Measurements from ENCODE around the gene SEMA3C.

DNA sequence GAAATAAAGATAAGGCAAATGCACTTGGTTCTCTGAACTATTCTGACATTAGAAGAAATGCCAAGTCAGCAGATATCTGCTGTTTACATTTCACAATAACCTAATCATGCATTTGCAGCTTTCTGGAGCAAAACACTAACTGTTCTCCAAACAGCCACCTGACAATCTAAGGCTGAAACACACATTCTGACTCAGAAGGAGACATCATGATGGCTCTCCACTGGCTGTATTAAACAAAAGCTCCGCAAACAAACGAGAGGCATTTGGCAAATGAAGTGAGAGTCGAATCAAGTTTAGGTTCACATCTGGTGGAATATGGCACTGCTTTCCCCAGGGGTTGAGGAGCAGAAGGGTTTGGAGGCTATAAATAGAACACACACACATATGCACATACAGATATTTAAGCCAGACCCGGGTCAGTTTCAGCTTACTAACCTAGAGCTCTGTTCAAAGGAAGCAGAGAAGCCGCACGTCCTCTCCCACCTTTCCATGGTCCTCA lies 683.0 kb downstream of the MAGI2 start:
- RRBS: no CpG with 5 or more reads among the region's 6 CpGs
CAGE:
- cytosol, long polyA plus RNA: no peak
- long polyA plus RNA: no peak
- nucleus, long polyA plus RNA: no peak

DNA sequence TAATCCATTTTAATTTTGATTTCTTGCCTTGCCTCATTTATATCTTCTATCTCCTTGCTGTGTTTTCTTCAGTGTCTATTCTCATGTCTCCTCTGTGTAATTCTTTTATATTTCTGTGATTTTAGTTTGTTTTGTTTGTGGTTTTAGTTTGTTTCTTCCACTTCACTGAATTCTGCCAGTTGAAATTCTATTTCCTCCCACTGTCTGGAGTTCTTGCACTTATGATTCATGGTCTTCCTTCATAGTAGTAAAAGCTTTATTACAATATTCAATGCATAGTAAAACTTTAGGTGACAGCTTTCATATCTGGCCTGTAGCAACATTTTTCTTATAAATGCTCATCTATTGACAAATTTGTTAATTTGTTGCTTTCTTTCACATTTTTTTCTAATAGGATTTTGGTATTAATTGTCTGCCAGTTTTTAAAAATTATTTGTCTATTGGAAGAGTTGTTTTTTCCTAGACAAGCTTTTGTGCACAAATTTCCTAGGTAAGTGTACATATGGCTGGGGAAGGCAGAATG lies 113.2 kb downstream of the MAGI2 start:
CAGE:
- cytosol, long polyA plus RNA: no peak
- long polyA plus RNA: no peak
- nucleus, long polyA plus RNA: start-site peak on the minus strand centred at position 121 of the sequence, 374 bp wide, 12 and 17 reads in 2 replicates

DNA sequence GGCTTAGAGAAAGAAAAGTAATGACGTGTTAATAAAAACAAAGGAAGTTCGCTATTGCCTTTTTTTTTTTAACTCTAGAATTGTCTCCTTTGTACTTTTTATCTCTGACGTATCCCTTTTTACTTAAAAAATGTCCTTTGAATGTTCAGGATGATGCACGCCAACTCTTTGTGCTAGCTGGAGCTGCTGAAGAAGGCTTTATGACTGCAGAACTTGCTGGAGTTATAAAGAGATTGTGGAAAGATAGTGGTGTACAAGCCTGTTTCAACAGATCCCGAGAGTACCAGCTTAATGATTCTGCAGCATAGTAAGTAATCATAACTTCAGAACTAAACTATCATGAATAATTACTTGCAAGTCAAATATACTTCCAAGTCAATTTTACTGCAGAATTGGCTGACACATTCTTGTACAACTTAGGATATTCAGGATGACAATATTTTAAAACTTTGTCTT lies 64.5 kb downstream of the GNAI1 start:
- RRBS: no CpG with 5 or more reads among the region's 5 CpGs
CAGE:
- cytosol, long polyA plus RNA: no peak
- long polyA plus RNA: no peak
- nucleus, long polyA plus RNA: no peak

DNA sequence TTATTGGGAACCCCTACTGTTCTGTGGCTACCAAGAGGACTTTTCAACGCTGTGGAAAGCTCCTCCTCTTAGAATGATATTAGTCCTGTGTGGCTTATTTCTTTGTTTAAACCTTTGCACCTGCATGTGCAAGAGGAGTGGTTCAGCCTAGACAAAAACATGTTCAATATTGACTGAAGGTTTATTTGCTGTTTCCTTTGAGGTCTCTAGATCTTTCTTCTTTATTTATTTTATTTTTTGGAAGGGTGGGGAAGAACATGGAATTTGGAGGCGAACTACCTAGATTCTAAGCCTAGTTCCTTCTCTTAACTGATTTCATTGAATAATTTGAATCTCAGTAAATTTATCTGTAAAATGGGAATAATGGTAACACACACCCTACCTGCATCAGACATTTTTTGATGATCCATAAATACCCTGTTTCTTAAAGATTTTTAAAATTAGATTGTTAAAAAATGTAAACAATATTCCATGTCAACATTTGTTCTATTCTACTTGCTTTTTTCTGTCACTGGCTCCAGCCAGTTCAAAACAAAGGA lies 118.0 kb downstream of the GNAT3 start:
- RRBS: no CpG with 5 or more reads among the region's 2 CpGs
CAGE:
- cytosol, long polyA plus RNA: no peak
- long polyA plus RNA: no peak
- nucleus, long polyA plus RNA: no peak

DNA sequence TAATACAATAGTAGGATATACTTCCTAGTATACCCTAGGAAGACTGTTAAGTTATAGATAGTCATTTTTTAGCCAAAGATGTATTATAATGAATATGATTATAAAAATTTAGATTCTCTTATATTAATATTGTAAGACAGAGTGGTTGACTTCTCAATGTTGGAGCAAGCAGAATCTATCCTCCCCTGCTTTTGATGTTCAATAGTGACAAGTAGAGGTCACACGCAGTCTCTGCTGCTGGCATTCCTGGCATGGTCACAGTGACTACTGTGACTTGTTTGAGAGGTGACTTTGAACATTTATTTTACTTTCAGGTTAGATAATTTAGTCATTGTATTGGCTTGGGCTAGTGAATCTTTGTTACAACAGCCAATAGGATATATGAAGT lies 13.7 kb upstream of the CD36 start:
- RRBS: no CpG with 5 or more reads among the region's 1 CpG
CAGE:
- cytosol, long polyA plus RNA: no peak
- long polyA plus RNA: no peak
- nucleus, long polyA plus RNA: no peak

DNA sequence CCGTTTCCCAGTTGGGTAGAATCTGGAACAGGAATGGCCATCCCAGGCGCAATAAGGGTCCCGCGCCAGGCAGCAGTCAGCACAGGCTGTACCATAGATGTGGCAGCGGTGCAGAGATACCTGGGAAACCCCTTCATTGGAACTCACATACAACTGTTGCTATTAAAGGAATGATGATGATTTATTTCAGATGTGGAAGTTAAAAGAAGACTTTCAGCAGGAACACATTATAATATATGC lies 119.8 kb downstream of the CD36 start:
- RRBS: no CpG with 5 or more reads among the region's 5 CpGs
CAGE:
- cytosol, long polyA plus RNA: no peak
- long polyA plus RNA: no peak
- nucleus, long polyA plus RNA: no peak

DNA sequence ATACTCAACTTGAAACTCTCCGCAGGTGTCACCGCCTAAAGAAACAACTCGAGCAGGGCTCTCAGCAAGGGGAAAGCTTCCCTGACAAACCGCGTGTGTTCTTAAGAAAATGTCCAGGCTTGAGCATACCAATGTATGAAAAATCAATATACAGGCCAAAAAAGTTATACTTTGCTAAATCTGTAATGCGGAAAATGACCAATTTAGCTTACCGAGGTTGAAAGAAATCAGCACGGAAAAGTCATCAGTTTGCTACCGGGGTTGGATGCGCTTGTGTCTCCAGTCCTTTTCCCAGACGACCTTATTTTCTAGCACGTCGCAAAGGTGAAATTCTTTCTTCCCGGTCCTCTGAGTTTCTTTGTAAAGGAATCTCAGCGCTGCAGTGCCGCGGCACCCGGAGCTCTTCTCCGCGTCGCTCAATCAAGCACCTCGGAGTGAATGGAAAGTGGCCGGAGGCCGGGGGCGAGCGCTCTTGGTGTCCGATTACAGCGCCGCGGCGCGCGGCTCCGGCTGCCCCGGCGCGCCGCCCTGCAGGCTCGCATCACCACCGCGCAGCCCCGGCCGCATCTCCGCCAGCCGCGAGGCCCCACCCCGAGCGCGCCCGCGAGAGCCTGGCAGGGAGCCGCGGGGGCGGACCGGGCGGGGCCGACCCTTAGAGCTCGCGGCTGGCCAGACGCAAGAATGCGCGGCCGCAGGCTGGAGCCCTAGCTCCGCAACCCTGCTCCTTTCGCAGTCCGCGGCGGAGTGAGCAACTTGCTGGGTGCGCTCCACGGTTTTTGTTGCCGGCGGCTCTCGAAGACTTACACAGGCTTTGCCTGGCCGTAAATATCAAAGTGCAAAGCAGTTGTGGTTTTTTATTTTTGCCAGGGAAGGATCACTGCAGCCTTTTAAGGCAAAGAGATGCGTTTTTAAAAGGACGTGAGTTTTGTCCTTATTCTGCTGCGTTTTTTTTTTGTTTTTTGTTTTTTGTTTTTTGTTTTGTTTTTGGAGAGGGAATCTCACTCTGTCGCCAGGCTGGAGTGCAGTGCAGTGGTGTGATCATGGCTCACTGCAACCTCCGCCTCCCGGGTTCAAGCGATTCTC lies at the start of gene SEMA3C:
TSS of gene SEMA3C (minus strand) at position 436 of the 1,083 bp plus-strand sequence.
- RRBS: 1% methylated on average over 42 of the region's 81 CpGs
CAGE:
- cytosol, long polyA plus RNA: start-site peak on the minus strand centred at position 451 of the sequence, 86 bp wide, 103 and 360 reads in 2 replicates
- long polyA plus RNA: start-site peak on the minus strand centred at position 446 of the sequence, 80 bp wide, 302 and 331 reads in 2 replicates
- nucleus, long polyA plus RNA: start-site peak on the minus strand centred at position 449 of the sequence, 138 bp wide, 141 and 706 reads in 2 replicates

DNA sequence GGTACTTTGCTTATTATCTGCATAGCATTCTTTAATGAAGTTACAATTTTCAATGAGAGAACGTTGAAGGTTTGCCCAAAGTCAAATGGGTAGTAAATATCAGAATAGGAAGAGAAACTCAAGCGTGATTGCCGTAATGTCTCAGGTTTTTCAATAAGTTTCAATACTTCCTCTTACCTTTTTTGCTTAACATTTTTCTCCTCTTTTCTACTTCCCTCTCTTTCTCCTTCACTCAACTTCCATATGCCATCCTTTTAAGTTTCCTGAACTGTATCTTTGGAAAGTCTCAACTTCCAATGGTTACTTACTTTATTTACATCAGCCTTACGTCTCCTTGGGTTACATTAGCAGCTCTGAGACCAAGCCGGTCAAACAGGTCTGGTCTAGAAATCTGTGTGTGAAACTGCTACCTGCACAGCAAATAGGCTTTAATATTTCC lies 3.3 kb upstream of the SEMA3C start:
- RRBS: no CpG with 5 or more reads among the region's 5 CpGs
CAGE:
- cytosol, long polyA plus RNA: no peak
- long polyA plus RNA: no peak
- nucleus, long polyA plus RNA: no peak

DNA sequence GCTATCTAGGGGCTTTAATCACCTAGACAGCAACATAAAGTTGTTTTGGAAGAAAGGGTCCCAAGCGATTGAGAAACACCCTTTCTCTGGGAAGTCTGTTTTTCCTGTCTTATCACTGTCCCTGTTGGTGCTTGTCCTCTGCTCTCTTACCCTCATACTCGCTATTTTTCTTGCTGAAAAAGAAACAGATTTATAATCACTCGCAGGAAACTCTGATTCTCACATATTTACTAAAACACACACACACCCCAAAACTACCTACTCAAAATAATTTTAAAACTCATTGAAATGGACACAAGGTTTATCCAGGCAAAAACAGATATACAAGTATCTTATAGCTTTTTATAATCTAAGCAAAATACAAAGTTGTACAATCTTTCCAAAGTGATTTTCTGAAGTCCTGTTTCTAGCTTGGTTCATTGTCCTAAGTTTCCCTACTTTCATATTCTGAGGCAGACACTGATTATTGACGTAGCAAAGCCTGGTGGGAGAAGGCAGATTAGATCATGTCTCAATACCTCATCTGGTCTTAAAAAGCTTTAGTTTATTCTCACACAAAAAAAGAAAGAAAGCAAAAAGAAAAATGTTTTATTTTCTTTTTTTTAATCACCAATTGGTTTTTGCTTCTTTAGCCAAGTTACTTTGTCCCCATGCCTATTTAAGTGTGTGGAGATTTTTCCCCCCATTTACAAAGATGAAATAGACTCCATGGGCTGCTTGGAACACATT lies 157.2 kb downstream of the CACNA2D1 start:
- RRBS: no CpG with 5 or more reads among the region's 4 CpGs
CAGE:
- cytosol, long polyA plus RNA: no peak
- long polyA plus RNA: no peak
- nucleus, long polyA plus RNA: no peak

DNA sequence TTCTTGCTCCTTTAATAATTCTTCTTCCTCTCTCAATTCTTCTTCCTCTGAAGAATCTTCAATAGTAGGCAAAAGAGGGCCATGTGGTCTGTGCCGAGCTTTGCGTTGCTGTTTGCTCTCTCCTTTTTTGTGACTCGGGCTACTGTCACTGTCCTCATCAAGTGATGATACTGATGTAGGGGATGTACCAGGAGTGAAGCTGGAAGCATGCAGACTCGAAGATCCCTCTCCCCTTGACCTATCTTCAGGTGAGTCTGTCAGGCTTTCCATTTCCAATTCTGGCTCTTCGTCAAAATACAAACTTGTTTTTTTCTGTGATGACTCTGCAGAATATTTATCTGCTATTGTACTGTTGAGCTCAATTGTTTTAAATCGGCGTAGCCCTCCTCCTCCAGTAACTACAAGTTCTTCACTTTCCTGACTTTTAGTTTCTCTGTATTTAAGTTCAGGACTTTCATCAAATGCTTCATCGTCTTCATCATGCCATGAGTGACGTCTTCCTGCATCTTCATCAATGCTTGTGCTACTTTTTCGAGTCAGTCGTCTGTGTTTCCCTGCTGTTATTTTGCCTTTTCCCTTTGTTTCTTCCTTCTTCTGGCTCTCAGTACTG lies 207.0 kb downstream of the PCLO start:
- RRBS: no CpG with 5 or more reads among the region's 11 CpGs
CAGE:
- cytosol, long polyA plus RNA: no peak
- long polyA plus RNA: no peak
- nucleus, long polyA plus RNA: no peak

DNA sequence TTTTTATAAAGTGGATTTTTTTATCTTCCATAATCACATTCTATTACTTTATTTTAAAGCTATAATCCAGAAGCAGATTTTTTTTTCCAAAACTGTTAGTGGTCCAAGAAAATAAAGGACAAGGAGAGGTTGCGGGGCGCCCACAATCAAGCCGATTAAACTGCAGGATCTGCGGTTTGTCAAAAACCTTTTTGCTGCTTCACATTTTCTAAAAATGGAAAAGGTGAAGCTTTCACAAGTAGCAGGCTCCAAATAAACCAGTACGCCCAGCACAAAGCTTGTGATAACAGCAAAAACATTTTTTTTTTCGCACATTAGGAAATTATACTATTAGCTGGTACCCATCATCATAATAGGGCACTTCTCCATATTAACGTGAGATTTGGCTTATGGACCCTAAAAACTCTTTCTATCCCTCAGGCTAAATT lies 122.1 kb upstream of the SEMA3A start:
- RRBS: no CpG with 5 or more reads among the region's 7 CpGs
CAGE:
- cytosol, long polyA plus RNA: no peak
- long polyA plus RNA: no peak
- nucleus, long polyA plus RNA: no peak

- RRBS: 97% methylated on average over 23 of the region's 59 CpGs
CAGE:
- cytosol, long polyA plus RNA: no peak
- long polyA plus RNA: no peak
- nucleus, long polyA plus RNA: no peak
Observed at GRCh38 chr7:84880008-84880944, 306.6 kb downstream of the SEMA3D start.

DNA sequence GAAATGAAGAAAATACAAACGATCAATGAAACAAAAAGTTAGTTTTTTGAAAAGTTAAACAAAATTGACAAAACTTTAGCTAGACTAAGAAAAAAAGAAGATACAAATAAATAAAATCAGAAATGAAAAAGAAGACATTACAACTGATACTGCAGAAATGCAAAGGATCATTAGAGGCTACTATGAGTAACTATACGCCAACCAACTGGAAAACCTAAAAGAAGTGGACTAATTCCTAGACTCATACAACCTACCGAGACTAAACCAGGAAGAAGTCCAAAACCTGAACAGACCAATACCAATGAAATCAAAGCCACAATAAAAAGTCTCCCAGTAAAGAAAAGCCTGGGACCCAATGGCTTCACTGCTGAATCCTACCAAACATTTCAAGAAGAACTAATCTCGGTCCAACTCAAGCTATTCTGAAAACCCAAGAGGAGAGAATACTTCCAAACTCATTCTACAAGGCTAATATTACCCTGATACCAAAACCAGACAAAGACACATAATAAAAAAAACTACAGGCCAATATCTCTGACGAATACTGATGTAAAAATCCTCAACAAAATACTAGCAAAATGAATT lies 20.4 kb downstream of the ELAPOR2 start:
- RRBS: no CpG with 5 or more reads among the region's 5 CpGs
CAGE:
- cytosol, long polyA plus RNA: no peak
- long polyA plus RNA: no peak
- nucleus, long polyA plus RNA: no peak

GRCh38 chr7:87154394-87155379 lies 2.4 kb downstream of the DMTF1 start:
- RRBS: no CpG with 5 or more reads among the region's 5 CpGs
CAGE:
- cytosol, long polyA plus RNA: no peak
- long polyA plus RNA: no peak
- nucleus, long polyA plus RNA: no peak

- RRBS: no CpG with 5 or more reads among the region's 4 CpGs
CAGE:
- cytosol, long polyA plus RNA: no peak
- long polyA plus RNA: no peak
- nucleus, long polyA plus RNA: start-site peak on the plus strand at chr7:87162941-87163221, 29 and 135 reads in 2 replicates
Observed at GRCh38 chr7:87162810-87163724, 10.8 kb downstream of the DMTF1 start.

- RRBS: no CpG with 5 or more reads among the region's 4 CpGs
CAGE:
- cytosol, long polyA plus RNA: no peak
- long polyA plus RNA: no peak
- nucleus, long polyA plus RNA: no peak
Observed at GRCh38 chr7:87188788-87189538, 30.6 kb downstream of the TMEM243 start.

DNA sequence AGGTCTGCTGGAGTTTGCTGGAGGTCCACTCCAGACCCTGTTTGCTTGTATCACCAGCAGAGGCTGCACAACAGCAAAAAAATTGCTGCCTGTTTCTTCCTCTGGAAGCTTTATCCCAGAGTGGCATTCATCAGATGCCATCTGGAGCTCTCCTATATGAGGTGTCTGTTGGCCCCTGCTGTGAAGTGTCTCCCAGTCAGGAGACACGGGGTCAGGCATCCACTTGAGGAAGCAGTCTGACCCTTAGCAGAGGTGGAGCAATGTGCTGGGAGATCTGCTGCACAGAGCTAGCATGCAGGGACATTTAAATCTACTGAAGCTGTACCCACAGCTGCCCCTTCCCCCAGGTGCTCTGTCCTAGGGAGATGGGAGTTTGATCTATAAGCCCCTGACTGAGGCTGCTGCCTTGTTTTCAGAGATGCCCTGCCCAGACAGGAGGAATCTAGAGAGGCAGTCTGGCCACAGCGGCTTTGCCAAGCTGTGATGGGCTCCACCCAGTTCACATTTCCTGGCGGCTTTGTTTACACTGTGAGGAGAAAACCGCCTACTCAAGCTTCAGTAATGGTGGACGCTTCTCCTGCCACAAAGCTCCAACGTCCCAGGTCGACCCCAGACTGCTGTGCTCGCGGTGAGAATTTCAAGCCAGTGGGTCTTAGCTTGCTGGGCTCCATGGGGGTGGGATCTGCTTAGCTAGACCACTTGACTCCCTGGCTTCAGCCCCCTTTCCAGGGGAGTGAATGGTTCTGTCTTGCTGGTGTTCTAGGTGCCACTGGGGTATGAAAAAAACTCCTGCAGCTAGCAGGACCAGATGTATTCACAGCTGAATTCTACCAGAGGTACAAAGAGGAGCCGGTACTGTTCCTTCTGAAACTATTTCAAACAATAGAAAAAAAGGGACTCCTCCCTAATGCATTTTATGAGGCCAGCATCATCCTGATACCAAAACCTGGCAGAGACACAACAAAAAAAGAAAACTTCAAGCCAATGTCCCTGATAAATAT lies 26.4 kb upstream of the CROT start:
- RRBS: no CpG with 5 or more reads among the region's 10 CpGs
CAGE:
- cytosol, long polyA plus RNA: no peak
- long polyA plus RNA: no peak
- nucleus, long polyA plus RNA: no peak

GRCh38 chr7:87450143-87450342 lies 25.4 kb downstream of the ABCB4 start:
- RRBS: no CpG with 5 or more reads among the region's 1 CpG
CAGE:
- cytosol, long polyA plus RNA: no peak
- long polyA plus RNA: no peak
- nucleus, long polyA plus RNA: no peak

GRCh38 chr7:87600058-87600752 lies 479 bp downstream of the ABCB1 start:
- RRBS: 2% methylated on average over 12 of the region's 41 CpGs
CAGE:
- cytosol, long polyA plus RNA: no peak
- long polyA plus RNA: no peak
- nucleus, long polyA plus RNA: no peak

DNA sequence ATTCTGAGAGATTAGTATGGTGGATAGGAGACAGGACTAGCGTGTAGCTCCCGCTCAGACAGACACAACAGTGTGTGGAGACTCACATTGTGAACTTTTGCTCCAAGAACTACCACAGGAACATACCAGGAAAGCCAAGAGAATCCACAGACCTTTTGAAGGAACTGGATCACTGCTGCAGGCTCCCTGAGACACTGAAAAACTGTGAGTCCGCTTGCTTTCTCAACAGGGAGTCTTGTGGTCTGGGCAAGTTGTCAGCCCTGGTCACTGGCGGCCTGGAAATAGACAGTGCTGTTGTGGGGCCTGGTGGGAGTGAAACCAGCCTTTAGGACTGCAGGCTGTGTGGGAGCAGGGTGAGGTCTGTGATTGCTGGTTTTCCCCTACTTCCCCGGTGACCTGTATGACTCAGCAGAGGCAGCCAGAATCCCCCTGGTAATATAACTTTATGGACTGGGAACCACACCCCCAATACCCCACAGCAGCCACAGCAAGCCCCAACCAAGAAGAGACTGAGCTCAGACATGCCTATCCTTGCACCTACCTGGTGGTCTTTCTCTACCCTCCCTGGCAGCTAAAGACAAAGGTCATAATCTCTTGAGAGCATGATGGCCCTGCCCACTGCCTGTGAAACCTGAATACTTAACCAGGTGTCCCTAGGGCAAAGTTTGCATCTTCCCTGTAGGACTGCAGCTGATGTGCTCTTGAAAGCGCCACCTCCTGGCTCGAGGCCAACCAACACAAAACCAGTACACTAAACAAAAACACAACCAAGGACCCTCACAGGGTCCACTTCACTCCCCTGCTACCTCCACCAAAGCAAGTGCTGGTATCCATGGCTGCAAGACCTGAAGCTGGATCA lies 7.4 kb upstream of the ADAM22 start:
- RRBS: no CpG with 5 or more reads among the region's 7 CpGs
CAGE:
- cytosol, long polyA plus RNA: no peak
- long polyA plus RNA: no peak
- nucleus, long polyA plus RNA: no peak